Placental pericyte (primary cell): ENCODE results near the gene UCK1.

- CAGE, long polyA plus RNA = no peak
Measured at GRCh38 chr9:131237643-131238355, 38.5 kb downstream of the FAM78A start.

DNA sequence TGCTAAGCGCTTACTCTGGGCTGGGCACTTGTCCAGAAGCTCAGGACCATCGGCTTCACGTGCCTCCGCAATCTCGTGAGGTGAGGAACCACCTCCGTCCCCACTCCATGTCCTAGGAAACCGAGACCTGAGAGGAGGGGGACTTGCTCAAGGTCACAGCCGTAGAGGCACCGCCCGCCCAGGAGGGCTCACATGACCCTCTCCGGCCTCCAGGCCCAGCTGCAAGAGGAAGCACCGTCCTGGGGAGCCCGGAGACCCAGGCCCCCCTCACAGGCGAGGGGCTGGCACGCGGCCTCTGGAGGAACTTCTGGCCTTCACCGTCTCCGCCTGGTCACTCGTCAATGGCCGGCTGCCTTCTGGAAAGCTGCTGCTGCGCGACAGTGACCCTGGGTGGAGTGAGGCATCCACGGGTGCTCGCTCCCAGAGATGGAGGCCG, 24.2 kb downstream of the FAM78A start:
- CAGE, long polyA plus RNA = no peak

DNA sequence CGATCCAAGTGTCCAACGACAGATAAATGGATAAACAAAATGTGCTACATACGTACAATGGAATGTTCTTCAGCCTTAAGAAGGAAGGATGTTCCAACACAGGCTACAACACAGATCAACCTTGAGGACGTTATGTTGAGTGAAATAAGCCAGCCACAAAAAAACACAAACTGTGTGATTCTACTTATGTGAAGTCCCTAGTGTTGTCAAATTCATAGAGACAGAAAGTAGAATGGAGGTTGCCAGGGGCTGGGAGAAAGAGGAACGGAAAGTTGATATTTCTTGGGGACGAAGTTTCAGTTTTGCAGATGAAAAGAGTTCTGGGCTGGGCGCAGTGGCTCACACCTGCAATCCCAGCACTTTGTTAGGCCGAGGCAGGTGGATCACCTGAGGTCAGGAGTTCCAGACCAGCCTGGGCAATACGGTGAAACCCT, 13.7 kb downstream of the FAM78A start:
- CAGE, long polyA plus RNA = no peak

GRCh38 chr9:131290697-131291308, 1.3 kb downstream of the PLPP7 start:
- CAGE, long polyA plus RNA = no peak

GRCh38 chr9:131402142-131402581, 8.3 kb downstream of the PRRC2B start:
- CAGE, long polyA plus RNA = no peak

DNA sequence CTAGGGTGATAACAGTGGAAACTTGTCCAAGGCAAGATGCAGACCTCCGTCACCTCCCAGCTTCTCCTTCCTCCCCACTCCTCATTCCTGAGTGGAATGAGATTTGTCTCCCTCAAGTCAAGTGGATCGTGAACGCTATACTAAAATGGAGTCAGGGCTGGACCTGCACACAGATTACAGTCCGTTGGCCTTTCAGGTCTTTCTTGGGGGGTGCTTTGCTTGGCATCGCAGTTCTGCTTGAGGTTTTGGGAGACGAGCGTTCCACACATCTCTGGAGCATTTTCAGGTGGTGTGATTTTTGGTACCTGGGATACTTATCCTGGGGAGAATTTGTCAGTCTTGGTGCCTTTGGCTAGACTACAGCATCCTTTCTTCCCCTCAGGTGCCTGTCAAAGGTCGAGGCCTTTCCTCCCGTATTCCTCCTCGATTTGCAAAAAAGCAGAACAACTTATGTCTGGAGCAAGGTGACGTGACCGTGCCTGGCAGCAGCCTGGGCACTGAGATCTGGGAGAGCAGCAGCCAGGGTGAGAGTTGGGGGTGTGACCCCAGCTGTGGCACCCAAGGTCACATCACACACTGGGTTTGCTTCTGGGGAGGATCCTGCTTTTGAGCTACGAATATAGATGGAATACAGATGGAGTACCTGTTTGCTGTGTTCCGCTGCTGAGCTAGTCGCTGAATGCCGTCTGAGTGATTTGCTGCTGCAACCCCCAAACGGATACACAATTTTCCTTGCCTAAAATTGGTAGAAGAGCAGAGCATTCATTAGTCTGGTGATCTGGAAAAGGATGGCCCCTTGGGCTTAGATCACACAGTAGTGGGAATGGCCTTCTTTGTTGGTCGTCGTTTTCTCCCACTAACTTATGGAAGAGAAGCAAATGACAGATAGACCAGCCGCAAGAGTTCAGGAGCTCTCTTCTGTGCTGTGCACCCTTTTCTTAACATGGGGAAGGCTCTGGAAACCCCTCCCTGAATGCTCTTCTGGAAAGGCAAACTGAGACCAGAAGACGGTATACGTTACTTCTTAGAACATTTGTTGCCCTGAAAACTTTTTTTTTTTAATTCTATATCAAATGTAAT, 23.5 kb upstream of the POMT1 start:
- CAGE, long polyA plus RNA = no peak

GRCh38 chr9:131491210-131491419, 11.6 kb upstream of the POMT1 start:
- CAGE, long polyA plus RNA = no peak

- CAGE, long polyA plus RNA = no peak
Measured at GRCh38 chr9:131492837-131493920, 9.5 kb upstream of the POMT1 start.

DNA sequence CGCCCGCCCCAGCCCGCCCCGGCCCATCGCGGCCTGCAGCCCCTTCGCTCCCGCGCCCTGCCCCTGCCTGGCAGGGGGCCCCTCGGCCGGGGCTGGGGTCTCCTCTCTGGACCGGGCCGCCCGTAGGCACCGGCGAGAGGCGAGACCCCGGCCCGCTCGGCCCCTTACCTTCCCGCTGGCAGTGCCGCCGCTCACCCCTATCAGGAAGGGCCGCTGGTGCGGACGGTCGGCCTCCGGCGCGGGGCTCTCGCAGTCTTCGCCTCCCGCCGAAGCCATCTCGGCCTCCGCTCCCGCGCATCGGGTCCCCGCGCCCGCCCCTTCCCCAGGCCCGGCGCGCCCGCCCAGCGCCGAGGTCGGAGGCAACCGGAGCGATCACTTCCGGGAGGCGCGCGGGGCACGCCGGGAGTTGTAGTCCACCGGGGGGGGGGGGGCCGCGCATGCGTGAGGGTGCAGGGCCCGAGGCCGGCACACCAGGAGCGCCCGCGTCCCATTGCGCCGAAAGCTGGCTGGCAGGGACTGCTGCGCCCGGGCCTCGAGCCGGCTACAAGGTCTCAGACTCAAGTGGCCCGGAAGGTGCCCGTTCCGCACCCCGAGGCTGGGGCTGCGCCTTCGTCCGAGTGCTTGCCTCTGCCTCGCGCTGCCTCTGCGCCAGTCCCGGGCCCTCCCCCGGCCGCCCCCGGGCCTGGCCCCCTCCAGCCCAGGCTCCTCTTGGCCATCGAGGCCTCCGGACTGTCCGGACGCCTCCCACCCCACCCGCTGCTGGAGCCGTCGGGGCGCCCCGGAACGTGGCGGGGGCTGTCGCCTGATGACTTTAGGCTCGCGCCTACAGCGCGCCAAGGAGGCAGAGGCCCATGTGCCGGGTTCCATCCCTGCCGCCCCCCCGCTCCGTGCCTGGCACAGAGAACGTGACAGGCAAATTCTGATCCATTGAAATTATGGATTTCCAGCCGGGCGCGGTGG, at the start of gene UCK1:
TSS of gene UCK1 (minus strand) at position 365 of the 960 bp plus-strand sequence.
- CAGE, long polyA plus RNA = no peak

DNA sequence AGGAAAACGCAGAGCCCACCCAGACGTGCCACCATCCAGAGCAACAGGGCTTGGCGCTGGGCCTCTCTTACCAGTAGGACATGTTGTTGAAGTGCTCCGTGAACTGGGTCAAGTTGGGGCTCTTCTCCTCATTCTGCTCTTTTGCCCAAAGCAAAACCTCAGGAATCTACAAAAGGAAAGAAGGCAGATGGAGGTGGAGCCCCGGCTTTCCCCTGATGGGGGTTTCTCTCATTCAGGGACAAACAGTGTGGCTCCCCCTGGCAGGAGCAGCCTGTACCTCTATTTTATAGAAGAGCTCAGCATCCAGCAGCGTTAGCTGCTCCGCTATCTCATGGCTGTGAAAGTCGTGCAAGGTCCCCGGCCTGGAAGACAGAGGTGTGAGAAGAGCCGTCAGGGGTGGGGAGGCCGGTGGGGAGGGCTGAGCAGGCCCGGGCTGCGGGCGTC, 42.4 kb downstream of the PRRT1B start:
- CAGE, long polyA plus RNA = no peak

- CAGE, long polyA plus RNA = no peak
Measured at GRCh38 chr9:131590369-131590898, 45.1 kb downstream of the PRRT1B start.

- CAGE, long polyA plus RNA = no peak
Measured at GRCh38 chr9:131635055-131635707, 89.9 kb downstream of the PRRT1B start.

GRCh38 chr9:131692262-131692913, 47.5 kb downstream of the RAPGEF1 start:
- CAGE, long polyA plus RNA = no peak

- CAGE, long polyA plus RNA = no peak
Measured at GRCh38 chr9:131713967-131714714, 25.7 kb downstream of the RAPGEF1 start.

DNA sequence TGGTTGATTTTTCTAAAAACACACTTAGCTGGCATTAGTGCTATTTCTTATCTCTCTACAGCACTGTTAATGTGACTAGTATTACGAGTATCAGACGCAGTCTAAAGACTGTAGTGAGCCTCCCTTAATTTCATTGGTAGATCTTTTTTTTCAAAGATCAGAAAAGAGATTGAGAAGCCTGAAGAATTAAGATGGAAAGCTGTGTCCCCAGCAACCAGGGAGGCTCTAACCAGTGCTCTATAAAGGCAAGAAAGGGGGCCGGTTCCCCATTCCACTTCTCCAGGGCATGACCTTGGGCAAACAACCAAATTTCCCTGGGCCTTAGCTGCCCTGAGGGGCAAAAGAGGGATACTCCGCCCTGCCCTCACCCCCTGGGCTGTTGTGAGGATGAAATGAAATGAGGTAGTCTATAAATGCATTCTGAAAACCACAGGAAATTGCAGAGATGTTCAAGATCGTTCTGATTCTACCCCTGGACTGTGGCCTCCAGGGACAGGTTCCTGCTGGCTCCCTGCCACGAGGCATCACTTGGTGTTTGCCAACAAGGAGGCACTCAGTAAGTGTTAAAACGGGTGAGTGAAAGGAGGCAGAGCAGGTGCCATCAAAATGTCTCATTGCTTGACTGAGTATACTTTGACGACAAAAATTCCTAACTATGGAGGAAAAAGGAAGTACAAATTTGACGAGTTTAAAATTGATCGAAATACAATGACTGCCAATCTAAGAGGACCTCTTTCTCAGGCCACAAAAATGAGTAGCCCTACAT, 5.7 kb downstream of the RAPGEF1 start:
- CAGE, long polyA plus RNA = no peak

- CAGE, long polyA plus RNA = no peak
Measured at GRCh38 chr9:131736094-131736819, 3.6 kb downstream of the RAPGEF1 start.

DNA sequence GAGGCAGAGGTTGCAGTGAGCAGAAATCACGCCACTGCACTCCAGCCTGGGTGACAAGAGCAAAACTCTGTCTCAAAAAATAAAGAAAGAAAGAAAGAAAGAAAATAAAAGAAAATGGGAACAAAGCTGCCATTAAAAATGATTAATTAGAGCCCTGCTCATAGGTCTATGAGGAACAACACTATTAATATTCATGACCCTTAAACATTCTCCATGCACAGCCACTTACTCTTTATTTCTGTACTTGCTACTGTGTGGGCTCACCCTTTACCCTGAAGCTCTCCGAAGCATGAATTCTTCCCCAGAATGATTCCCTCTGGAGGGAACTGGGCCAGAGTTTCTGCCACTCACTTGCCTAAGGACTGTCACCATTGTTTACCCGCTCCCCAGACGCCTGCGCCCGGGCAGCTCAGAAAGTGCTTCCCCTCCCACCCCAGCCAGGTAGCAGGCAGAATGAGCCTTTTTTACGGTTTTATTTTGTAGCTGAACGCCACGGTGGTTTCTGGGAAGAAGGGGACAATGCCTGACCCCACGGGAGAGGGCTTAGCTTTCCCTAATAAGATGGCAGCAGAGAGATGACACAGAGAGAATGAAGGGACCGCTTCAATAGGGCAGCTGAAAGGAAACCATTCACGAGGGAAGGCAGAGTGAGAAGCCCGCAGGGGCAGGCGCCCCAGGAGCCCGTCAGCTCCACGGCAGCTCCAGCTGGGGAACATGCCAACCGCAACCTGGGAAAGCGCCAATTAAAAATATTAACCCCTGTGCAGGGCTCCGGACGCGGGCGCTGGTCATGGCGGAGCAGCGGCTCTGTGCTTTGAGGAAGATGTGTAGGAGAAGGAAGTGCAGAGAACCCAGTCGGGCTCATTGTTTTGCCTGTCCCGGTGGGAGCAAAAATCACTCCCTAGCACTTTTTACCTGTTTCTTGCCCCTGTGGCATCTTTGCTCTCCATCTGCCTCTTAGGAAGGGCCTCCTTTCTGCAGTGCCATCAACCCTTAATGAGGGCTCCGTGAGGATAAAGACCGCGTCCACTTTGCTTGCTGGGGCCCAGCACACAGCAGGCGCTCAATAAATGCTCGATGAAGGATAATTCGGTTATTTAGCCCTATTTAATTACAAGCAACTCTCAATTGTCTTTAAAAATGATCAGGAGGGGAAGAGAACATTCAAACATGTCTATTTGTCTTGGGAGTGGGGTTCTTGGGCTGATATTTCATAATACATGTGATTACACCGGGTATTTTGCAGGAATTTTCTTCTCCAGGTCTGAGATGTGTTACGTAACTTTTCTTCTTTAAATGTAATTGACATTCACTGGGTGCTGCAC, 20.3 kb upstream of the NTNG2 start:
- CAGE, long polyA plus RNA = no peak

DNA sequence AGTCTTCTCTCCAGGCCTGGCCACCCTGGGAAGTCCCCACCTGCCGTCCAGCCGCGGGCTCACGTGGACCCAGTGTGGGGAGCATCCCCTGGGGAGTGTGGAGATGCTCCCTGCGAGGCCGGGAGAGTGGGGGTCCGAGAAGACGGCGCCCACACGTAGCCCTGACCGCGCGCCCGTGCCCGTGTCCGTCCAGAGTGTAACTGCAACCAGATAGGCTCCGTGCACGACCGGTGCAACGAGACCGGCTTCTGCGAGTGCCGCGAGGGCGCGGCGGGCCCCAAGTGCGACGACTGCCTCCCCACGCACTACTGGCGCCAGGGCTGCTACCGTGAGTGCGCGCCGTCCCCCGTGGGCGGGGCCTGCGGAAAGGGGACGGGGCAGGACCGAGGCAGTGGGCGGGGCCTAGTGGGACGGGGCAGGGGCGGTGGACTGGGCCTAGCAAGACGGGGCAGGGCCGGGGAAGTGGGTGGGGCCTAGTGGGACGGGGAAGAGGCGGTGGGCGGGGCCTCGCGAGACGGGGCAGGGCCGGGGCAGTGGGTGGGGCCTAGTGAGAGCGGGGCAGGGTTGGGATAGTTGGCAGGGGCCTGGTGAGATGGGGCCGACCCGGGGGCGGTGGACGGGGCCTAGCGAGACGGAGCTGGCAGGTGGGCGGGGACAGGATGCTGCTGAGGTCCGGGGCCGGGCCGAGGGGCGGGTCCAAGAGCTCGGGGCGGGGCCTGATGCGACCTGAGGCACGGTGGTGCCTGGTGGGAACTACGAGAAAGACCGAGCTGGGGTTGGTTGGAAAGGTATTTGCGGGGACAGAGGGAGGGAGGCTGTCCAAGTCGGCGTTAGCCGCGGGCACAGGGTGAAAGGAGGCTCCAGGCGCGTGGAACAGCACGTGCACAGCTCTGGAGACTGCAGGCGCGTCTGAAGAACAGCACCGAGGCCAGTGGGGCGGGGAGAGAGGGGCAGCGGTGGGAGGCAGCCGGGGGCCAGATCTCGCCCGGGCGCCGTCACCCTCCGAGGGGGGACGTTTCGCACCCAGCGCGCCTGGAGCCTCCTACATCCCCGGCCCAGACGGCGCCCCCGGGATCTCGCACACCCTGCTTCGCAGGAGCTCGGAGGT, 79.2 kb downstream of the NTNG2 start:
- CAGE, long polyA plus RNA = no peak

GRCh38 chr9:132636716-132637830, 32.7 kb downstream of the DDX31 start:
- CAGE, long polyA plus RNA = no peak

DNA sequence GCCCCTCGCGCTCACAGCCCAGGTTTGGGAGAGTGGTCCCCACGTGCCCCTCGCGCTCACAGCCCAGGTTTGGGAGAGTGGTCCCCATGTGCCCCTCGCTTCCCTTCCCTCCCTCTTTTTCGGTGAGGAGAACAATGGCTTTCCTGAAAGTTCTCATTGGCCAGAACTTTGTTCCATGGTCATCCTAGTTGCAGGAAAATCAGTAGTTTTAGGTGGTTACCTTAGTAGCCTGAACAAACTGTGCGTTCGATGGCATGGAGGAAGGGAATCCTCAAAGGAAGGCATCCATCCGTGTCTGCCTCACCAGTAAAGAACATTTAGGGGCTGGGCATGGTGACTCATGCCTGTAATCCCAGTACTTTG, 46.5 kb downstream of the GTF3C4 start:
- CAGE, long polyA plus RNA = no peak